ENCODE measurements around the genes CIR1, WIPF1 and LNPK.

DNA sequence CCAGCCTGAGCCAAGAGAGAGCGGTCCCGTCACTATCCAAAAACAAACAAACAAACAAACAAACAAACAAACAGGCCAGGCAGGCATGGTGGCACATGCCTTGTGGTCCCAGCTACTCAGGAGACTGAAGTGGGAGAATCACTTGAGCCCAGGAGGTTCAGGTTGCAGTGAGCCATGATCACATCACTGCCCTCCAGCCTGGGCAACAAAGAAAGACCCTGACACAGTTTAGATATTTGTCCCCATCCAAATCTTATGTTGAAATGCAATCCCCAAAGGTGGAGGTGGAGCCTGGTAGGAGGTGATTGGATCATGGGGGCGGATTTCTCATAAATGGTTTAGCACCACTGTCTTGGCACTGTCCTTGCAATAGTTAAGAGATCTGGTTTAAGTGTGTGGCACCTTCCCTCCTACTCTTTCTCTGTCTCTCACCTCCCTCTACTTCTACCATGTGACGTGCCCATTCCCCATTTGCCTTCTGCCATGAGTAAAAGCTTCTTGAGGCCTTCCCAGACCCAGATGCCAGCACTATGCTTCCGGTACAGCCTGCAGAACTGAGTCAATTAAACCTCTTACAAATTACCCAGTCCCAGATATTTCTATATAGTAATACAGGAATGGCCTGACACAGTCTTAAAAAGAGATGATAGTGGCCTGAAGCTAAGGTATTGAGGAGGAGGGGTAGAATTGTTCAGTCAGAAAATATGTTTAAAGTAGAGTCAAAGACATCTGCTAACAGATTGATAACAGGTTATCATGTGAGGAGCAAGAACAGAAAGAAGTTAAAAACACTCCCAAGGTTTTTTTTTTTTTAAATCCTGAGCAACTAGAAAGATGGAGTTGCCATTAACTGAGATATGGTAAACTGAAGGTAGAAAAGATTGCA is 43.4 kb downstream of the SP3 start:
- PRO-cap = unidirectional peak, minus-strand start at position 442 of the sequence
- RRBS, 2 experiments = no CpG with 5 or more reads among the region's 5 CpGs

- PRO-cap = no peak
- RRBS, 2 experiments = no CpG with 5 or more reads among the region's 19 CpGs
Observed at GRCh38 chr2:174023595-174024663, 58.8 kb upstream of the SP3 start.

- PRO-cap = no peak
- RRBS, 2 experiments = no CpG with 5 or more reads among the region's 4 CpGs
Observed at GRCh38 chr2:174221568-174222171, 26.7 kb downstream of the OLA1 start.

GRCh38 chr2:174335590-174336226 is 954 bp downstream of the SP9 start:
- PRO-cap = no peak
- RRBS, 2 experiments = under 1 to 4% methylated on average over 20 of the region's 56 CpGs

- PRO-cap = no peak
- RRBS, 2 experiments = under 1% methylated on average over 27 to 30 of the region's 120 CpGs
Observed at GRCh38 chr2:174336227-174337201, 1.8 kb downstream of the SP9 start.

DNA sequence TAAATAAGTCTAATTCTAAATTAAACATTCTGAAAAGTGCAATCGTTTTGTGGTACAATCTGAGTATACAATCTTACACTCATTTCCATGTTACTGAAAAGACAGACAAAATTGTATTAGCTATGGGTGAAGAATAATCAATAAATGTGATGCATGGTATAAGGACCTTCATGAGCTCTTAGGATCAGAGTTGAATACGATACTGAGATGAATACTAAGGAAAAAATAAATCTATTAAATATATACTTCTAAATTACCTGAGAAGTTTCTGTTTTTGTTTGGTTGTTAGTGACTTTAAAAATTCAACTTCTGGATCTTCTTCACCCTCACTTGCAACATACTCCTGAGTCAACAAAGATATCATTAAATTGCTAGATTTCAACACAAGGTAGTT is 15.6 kb downstream of the SP9 start:
- PRO-cap = no peak
- RRBS, 2 experiments = no CpG with 5 or more reads among the region's 2 CpGs

DNA sequence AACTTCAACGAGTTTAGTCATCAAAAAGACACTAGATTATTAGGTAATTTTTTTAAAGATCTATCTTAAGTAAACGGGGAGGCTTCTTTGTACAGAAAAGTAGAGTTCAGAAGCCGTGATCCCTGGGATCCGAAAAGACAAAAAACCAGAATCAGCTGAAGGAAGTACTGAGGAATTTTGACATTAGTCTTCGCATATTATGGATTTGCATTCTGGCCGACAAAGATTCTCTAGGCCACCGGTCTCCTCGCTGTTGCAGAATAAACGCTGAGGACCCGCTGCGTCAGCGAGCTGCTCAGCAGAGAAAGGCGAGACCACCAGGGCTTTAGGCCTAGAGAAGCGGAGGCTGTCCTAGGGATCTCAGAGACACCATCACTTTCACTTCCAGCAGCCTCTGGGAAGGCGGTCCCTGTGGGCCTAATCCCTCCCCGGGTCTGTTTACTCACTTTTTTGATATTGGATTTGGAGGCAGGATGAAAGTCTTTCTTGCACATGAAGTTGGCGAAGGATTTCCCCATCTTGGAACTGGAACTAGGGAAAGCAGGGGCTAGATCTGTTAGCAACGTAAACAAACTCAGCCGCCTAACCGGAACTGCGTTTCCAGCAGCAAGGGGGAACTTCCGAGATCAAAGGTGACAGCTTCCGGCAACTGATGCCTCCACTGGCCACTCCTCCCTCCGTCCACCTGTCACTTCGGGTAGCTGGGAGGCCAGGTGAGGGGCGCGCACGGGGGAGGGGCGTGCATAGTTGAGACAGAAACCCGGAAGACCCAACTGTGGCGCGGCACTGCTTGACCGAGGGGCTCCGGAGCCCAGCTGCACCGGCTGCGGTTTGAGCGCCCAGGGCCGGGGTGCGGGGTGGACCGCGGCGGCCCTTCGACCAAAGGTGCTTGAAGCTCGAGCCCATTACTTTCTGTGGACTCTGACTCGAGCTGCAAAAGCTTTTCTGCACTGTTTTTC is at the start of gene CIR1:
TSS of gene CIR1 (minus strand) at position 608 of the 959 bp plus-strand sequence.
- PRO-cap = no peak
- RRBS, 2 experiments = 2 to 4% methylated on average over 7 to 11 of the region's 45 CpGs

GRCh38 chr2:174511552-174512025 is 24.8 kb upstream of the GPR155 start:
- PRO-cap = no peak
- RRBS, 2 experiments = no CpG with 5 or more reads among the region's 6 CpGs

DNA sequence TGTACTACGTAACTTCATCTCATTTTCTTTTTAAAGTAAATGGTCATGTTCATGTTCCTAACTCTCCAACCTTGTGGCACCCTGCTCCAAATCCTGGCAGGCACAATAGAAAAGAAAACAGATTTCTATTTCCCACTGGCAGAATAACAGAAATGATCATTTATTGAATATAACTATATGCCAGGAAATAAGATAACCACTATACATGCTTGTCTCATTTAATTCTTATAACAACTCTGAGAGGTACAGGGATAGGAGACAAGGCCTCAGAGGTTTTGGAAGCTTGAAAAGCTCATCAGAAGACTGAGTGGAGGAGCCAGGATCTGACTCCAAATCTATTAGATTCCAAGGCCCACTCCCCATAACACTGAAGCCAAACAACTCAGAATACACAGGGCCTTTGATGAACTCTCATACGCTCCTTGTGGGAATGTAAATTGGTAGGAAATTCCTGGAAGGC is 28.1 kb downstream of the WIPF1 start:
- PRO-cap = no peak
- RRBS, 2 experiments = no CpG with 5 or more reads among the region's 2 CpGs

DNA sequence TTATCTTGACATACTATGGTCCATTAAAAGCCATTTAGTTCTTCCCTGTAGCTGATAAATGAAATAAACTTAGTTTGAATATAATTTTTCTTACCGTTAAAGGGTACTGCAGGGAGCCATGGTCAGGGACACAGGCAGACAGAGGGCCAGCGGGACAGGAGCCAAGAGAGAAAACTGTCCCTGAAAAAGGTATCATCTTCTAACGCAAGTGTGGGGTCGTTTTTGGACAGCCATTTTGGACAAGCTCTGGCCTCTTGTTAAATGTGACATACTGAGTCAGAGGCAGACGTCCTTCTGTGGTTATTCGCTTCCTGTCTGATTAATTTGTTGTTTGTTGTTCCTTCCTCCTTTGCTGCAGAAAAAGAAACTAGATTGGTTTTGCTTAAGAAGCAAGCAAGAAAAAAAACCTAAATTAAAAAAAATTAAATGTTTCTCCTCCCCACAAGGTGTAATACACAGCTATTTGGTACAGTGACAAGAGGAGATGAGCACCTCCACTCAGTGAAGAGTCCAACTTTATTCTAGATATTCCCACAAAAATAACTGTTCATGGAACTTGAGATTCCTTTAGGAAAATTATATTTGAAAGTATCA is at the start of gene WIPF1:
TSS of gene WIPF1 (minus strand) at position 298 of the 594 bp plus-strand sequence.
- PRO-cap = no peak
- RRBS, 2 experiments = no CpG with 5 or more reads among the region's 6 CpGs

DNA sequence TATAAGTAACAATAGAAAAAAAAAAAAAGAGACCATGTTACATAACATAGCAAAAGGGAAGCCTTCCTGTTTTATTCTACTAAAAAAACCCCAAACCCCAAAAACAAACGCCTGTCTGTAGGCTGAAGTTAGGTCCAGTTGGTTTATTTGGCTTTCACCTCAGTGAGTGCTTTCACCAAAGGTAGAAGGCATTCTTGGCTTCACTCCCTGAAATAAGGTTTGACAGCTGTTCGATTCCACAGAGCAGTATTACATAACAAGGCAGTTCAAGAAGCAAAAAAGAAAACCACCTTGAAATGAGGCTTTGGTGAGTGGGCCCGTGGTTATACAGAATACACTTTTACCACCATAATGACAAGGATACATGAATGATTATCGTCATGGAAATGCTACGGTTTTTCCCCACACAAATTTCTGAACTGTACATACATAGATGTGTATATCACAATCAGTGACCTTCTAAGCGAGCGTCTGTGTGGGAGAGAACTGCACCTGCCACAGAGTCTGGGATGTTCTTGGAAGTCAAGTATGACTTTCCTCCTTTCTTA is 80.0 kb upstream of the CHRNA1 start:
- PRO-cap = no peak
- RRBS, 2 experiments = no CpG with 5 or more reads among the region's 7 CpGs

DNA sequence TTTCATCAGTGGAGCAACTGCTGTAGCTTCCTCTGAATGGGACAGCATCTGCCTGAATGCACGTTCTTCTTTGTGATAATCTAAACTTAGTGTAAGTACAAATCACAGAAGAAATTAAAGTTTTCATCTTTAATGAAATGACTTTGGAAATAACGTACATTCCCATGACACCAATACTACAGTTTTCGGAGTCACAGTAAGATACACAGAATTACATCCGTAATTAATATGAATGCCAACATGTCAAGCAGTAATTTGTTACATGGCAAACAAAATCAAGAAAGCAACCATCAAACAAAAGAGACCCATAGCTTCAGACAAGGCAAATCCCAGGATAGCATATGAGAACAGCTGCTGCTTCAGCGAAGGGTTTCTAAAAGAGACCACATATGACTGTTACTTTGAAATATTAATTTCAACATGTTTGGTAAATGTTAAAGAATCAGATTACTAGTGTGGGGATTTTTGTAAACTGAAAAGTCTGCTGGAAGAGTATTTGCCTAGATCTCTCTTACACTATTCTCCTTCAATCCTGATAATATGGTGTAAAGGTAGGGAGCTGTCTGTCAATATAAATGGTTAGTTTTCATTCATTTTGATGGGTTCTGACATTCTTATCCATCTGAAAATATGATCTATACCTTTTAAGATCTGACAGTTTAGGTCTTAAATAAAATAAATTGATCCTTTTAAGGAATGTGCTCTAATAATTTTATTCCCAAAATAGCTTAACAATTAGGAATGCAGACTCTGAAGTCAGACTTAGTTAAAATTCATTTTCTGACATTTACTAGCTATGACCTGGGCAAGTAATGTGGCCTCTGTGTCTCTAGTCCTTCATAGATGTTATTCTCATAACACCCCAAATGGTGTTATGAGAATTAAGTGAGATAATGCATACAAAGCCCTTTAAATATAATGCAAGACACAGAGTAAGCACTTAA is 3.2 kb downstream of the ATP5MC3 start:
- PRO-cap = no peak
- RRBS, 2 experiments = no CpG with 5 or more reads among the region's 5 CpGs

DNA sequence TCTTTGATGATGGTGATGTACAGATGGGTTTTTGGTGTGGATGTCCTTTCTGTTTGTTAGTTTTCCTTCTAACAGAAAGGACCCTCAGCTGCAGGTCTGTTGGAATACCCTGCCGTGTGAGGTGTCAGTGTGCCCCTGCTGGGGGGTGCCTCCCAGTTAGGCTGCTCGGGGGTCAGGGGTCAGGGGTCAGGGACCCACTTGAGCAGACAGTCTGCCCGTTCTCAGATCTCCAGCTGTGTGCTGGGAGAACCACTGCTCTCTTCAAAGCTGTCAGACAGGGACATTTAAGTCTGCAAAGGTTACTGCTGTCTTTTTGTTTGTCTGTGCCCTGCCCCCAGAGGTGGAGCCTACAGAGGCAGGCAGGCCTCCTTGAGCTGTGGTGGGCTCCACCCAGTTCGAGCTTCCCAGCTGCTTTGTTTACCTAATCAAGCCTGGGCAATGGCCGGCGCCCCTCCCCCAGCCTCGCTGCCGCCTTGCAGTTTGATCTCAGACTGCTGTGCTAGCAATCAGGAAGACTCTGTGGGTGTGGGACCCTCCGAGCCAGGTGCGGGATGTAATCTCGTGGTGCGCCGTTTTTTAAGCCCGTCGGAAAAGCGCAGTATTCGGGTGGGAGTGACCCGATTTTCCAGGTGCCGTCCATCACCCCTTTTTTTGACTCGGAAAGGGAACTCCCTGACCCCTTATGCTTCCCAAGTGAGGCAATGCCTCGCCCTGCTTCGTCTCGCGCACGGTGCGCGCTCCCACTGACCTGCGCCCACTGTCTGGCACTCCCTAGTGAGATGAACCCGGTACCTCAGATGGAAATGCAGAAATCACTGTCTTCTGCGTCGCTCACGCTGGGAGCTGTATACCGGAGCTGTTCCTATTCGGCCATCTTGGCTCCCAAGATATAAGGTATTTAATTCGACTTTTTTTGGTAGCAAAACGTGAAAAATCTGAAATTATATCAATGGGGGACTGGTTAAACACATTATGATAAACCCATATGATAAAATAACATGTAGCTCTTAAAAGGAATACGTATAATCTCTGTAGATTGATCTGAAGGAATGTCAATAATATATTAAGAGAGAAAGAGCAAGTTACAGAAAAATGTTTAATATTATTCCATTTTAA is 408.0 kb downstream of the LNPK start:
- PRO-cap = no peak
- RRBS, 2 experiments = no CpG with 5 or more reads among the region's 37 CpGs

GRCh38 chr2:175855645-175856308 is 146.3 kb downstream of the LNPK start:
- PRO-cap = no peak
- RRBS, 2 experiments = no CpG with 5 or more reads among the region's 4 CpGs

- PRO-cap = bidirectional peak, plus-strand start at chr2:176002377, minus-strand start at chr2:176002256
- RRBS, 2 experiments = under 1 to 2% methylated on average over 8 to 14 of the region's 38 CpGs
Observed at GRCh38 chr2:176002137-176002590, at the start of gene LNPK. LNPK (minus strand) TSS chr2:176002267.

DNA sequence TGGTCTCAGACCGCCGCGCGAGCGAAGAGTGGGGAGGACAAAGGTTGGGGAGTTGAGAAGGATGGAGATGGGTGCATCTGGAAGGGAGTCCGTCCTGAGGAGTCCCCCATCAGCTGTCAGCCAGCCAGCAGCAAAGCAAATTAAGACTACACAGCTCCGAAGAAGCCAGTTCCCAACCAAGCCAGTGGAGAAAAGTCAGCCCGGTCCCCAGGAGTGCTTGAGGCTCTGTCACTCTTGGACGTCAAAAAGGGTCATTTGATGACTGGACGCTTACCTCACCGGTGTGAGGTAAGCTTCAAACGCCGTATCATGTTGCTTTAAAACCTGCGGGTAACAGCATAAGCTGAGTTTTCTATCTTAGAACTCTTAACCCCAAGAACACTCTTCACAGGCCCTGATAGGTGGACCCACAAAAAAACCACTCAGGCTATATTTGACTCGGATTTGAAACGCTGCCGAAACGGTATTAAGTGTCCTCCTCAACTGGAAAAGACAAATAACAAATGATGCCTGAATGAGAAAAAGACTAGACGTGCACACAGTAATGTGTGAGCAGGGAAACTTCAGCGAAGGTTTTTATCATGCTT is 617 bp upstream of the LNPK start:
- PRO-cap = no peak
- RRBS, 2 experiments = 2 to 4% methylated on average over 3 of the region's 20 CpGs

DNA sequence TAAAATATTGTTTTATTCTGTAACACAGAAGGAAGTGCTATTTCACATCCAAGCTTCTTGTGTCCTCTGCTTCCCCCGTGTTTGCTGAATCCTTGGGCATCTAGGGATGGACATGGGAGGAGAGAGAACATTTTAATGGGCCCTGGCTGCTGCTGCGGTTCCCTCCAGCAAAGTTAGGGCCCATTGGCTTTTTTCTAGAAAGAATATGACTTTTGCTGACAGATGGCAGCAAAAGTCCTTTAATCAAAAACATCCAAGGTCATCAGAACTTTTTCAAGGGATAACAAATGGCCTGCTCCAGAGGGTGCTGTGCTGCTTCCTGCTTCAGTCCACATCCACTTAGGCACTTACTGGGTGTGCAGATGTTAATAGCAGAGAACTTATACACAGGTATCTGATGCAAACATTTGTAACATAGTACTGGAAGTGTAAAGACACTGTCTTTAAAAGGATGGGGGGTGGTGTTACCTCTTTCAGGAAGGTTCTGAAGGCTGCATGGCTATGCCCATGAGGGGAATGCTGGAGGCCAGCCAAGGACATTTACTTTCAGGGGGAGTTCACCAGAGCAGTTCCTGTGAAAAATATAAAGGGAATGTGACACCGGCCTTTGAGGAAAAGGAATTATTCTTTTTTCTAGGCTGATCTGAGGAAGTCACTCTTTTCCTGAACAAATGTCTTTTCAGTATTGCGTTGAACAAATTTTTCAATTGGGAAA is 5.5 kb downstream of the HOXD8 start:
- PRO-cap = no peak
- RRBS, 2 experiments = no CpG with 5 or more reads among the region's 4 CpGs

DNA sequence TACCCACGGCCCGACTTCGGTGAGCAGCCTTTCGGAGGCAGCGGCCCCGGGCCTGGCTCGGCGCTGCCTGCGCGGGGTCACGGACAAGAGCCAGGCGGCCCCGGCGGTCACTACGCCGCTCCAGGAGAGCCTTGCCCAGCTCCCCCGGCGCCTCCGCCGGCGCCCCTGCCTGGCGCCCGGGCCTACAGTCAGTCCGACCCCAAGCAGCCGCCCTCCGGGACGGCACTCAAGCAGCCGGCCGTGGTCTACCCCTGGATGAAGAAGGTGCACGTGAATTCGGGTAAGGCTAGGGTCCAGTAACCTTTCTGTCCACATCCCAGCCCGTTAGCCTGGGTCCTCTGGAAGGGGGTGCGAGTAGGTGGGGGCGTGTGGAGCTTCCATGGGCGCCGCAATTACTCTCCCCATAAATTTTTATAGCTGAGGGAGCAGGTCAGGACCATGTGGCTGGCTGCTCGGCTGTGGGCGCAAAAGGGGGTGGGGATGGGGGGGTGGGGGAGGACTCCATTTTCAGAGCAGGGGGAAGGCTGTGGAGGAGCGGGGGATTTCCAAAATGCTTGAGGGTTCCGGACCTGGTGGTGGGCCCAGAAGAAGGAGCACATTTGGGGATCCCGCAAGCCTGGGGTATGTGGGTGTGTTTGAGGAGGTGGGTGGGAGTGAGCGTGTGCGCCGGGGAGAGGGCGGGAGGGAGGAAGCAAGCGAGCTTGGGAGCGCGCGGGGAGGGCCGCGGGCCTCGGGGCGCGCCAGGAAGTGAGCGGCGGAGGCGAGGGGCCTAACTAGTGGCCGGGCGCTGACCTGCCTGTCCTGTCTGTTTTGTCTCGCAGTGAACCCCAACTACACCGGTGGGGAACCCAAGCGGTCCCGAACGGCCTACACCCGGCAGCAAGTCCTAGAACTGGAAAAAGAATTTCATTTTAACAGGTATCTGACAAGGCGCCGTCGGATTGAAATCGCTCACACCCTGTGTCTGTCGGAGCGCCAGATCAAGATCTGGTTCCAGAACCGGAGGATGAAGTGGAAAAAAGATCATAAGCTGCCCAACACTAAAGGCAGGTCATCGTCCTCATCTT is 770 bp downstream of the HOXD4 start:
- PRO-cap = no peak
- RRBS, 2 experiments = 1 to 4% methylated on average over 27 to 34 of the region's 73 CpGs

GRCh38 chr2:176489962-176491065 is 221.1 kb downstream of the MTX2 start:
- PRO-cap = no peak
- RRBS, 2 experiments = 11 to 21% methylated on average over 28 of the region's 53 CpGs

DNA sequence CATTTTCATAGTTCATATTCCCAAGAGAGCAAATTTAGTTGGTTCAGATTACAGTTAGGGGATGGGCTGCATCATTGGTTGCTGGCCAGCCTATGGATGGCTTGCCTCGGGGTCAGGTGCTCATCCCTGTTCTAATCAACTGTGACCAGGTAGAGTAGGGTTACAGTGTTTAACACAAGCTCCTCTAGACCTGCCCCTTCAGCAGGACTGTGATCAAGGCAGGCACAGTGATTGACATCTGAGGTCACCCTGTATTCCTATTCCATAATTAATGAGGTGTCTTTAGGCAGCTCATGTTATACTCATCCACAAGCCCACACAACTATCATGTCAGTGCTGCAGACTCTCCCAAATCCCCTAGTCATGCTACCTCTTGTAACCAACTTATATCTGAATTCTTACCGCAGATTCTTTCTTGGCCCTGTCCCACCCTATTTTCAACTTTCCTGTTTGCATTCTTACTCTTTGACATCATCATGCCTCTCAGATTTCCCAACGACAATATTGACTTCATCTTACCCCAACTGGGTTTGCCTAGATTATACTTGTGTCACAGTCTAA is 293.3 kb downstream of the MTX2 start:
- PRO-cap = no peak
- RRBS, 2 experiments = no CpG with 5 or more reads among the region's 3 CpGs